Neural progenitor cell (in vitro differentiated cells): ENCODE measurements around the genes VIP and OPRM1.

GRCh38 chr6:150980992-150981631 is 115.6 kb downstream of the MTHFD1L start:
- RAMPAGE, long total RNA: no peak

DNA sequence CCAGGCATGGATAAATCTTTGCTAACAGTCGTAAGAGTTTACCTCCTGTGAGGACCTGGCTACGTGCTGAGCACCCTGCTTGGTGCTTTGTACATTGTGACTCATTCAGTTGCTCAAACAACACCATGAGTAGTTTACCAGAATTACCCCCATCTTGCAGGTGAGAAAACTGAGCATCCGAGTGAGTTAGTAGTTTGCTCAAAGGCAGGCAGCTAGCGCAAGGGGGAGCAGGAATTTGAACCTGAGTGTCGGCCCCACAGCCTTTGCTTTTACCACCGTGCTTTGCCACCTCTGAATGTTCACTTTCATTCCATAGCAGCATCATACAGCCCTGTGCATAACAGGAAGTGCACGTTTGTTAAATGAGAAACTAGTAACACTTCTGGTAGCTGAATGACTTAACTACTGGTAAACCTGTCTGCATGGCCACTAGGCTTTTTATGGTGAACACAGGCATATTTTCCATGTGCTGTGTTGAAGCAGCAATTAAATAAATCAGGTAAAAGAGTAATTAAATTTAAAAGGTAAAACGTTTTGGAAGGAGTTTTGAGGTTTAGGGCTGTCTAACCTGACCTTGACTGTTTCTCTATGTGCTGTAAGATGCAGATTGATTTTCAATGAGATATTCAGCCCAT is 122.0 kb downstream of the MTHFD1L start:
- RAMPAGE, long total RNA: no peak

GRCh38 chr6:151059587-151060054 is 180.1 kb upstream of the AKAP12 start:
- RAMPAGE, long total RNA: no peak

- RAMPAGE, long total RNA: no peak
Observed at GRCh38 chr6:151101446-151101896, 138.3 kb upstream of the AKAP12 start.

DNA sequence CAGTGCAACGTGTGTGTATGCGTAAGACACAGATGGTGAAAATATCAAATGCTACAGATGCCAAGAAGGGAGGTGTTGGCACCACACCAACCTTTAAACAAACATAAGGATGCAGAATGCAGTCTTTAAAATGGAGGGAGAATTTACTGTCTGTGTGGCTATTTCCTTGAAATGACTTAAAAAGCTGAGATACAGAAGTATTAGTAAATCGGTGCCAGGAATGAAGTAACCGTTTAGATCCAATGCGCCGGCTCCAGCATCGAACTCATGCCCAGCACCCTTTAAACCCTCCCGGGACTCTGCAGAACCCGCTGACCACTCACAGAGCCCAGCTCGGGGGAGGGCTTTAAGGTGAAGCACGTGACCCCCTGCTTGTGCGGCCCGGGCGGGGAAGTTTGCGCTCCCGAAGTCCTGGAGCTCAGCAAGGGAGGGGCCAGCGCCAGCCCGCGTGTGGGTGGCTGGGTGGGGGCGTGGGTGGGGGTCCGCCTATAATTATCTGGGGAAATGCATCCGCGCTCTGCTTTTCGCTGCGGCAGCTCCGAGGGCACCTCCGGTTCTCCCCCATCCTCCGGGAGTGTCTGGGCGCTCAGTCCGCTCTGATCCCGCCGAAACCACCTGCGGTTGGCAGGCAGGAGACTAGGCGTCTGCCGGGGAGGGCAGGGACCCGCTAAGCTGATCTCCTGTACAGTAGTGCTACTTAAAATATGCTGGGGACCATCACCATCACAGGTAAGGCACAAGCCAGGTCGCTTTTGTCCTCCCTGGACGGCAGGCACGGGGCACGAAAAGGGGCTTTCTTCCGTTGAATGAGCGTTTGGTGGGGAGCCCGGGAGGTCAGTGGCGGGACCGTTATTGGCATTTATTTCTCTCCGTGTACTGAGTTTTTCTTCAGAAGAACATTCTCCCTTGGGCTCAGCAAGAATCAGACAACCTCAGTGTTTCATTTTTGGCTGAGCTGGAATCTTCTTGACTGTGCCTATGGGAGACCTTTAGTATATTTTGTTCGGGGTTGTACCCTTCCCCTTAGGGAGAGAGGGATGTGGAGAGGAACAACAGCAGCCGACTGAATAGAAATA is 65.9 kb downstream of the ZBTB2 start:
- RAMPAGE, long total RNA: no peak

DNA sequence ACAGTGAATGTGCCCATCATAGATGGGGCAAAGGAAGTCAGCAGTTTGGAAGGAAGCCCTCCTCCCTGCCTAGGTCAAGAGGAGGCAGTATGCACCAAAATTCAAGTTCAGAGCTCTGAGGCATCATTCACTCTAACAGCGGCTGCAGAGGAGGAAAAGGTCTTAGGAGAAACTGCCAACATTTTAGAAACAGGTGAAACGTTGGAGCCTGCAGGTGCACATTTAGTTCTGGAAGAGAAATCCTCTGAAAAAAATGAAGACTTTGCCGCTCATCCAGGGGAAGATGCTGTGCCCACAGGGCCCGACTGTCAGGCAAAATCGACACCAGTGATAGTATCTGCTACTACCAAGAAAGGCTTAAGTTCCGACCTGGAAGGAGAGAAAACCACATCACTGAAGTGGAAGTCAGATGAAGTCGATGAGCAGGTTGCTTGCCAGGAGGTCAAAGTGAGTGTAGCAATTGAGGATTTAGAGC is 38.8 kb downstream of the ZBTB2 start:
- RAMPAGE, long total RNA: no peak

GRCh38 chr6:151453148-151453447 is 832 bp downstream of the ARMT1 start:
- RAMPAGE, long total RNA: no peak

DNA sequence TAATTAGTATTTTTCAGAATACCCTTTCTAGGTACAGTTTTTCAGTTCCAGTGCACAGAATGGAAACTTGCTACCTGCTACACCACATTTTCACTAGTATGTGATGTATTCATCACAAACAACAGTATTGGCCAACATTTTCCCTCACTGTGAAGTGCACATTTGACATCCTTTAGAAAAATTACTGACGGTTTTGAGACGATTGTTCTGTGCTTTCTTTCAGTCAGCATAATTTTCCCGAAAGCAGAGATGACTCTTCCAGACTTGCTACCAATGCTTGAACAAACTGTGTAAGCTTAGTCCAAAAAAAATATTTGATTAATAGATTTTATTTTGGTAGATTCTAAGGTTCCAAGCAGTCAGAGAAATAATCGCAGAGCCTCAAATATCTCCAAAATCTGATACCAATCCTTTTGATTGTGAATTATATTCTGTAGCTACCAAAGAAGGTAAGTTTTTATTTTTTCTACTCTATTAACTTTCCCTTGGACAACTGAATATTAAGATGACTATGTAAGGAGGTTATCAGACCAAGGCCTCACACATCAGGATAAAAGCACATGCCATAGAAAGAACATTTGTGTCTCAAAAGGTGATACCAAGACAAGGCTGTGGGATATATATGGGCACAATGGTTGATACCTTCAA is 151.0 kb upstream of the ESR1 start:
- RAMPAGE, long total RNA: no peak

- RAMPAGE, long total RNA: no peak
Observed at GRCh38 chr6:151657906-151658232, 149.6 kb upstream of the ESR1 start.

DNA sequence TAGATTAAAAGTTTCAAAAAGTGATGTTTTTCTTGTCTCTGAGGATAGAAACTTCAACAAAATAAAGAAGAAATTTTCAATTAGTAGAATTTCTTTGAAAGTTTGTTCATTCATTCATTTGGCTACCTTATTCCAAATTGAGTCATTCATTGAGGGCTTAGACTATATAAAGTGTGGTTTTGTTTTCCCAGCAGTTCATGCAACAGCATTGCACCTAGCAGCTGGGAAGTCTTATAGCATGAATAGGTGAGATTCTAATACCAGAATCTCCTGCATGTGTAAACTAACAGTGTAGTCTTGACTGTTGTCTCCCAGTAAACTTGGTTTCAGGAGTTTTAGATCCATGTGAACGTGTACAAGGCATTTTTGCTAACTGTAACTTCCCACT is 7.1 kb downstream of the ESR1 start:
- RAMPAGE, long total RNA: no peak

- RAMPAGE, long total RNA: no peak
Observed at GRCh38 chr6:151916693-151917526, 109.4 kb downstream of the ESR1 start.

- RAMPAGE, long total RNA: no peak
Observed at GRCh38 chr6:152301477-152302755, 335.2 kb downstream of the SYNE1 start.

- RAMPAGE, long total RNA: no peak
Observed at GRCh38 chr6:152318047-152318712, 319.0 kb downstream of the SYNE1 start.

DNA sequence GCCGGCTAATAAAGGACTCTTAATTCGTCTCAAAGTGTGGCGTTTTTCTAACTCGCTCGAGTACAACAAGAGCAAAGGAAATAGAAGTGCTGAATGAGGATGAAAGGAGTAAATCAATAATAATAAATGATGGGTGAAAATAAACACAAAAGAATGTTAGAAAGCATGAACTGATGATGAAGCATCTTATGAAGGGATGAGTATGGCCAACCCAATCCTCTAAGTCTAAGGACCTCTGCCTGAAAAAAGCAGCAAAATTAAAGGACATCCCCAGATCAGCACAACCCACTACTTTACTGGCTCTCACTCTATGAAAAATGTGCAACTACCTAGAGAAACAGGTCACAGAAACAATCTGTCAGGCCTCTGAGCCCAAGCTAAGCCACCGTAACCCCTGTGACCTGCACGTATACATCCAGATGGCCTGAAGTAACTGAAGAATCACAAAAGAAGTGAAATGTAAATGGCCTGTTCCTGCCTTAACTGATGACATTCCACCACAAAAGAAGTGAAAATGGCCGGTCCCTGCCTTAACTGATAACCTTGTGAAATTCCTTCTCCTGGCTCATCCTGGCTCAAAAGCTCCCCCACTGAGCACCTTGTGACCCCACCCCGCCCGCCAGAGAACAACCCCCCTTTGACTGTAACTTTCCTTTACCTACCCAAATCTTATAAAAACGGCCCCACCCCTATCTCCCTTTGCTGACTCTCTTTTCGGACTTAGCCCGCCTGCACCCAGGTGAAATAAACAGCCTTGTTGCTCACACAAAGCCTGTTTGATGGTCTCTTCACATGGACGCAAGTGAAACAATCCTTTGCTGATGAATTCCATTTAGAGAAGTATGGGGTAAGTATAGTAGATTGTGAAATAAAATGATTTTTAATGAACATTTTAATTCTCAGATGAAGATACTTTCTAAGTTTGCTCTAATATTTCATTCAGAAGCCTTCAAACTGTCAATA is 14.8 kb upstream of the MYCT1 start:
- RAMPAGE, long total RNA: no peak

GRCh38 chr6:152750579-152750956 is at the start of gene VIP:
Gene VIP, plus strand, starts transcription at chr6:152750797.
- RAMPAGE, long total RNA: no peak

- RAMPAGE, long total RNA: no peak
Observed at GRCh38 chr6:154038910-154039772, at the start of gene OPRM1. Gene OPRM1, plus strand, starts transcription at chr6:154039240.

- RAMPAGE, long total RNA: no peak
Observed at GRCh38 chr6:154439945-154440499, 70.5 kb downstream of the CNKSR3 start.

DNA sequence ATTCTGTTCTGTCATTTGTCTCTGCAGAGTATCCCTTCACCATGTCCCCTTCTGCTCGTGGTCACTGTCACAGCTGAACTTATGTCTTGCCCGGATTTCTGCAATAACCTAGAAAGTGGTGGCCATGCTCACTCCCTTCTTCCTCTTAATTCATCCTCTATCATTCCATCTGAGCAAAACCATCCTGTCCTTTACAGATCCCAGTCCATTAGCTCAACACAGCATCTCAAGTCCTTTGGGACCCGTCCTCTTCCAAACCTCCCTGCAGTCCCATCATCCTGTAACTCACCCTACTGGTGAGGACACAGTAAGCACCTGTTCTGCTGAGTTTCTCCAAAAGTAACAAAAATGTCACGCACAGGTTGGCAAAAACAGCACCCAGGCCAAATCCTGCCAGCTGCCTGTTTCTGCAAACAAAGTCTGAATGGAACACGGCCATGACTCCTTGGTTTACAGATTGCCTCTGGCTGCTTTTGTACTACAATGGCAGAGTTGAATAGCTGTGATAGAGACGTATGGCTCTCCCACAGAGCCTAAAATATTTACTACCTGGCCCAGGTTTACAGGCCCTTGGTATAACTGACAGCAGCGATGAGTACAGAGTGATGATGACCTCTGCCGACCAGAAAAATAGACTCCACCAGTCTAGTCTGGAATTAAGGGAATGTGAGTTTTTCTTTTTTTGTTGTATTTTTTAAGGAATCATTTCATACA is 52.7 kb downstream of the CNKSR3 start:
- RAMPAGE, long total RNA: no peak

DNA sequence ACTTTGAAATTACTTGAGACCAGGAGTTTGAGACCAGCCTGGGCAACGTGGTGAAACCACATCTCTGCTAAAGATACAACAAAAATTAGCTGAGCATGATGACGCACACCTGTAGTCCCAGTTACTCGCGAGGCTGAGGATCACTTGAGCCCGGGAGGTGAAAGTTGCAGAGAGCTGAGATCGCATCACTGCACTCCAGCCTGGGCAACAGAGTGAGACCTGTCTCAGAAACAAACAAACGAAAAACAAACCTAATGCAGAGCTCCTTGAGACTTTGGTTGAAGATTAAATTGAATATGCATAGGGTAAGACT is 80.8 kb downstream of the SCAF8 start:
- RAMPAGE, long total RNA: no peak

DNA sequence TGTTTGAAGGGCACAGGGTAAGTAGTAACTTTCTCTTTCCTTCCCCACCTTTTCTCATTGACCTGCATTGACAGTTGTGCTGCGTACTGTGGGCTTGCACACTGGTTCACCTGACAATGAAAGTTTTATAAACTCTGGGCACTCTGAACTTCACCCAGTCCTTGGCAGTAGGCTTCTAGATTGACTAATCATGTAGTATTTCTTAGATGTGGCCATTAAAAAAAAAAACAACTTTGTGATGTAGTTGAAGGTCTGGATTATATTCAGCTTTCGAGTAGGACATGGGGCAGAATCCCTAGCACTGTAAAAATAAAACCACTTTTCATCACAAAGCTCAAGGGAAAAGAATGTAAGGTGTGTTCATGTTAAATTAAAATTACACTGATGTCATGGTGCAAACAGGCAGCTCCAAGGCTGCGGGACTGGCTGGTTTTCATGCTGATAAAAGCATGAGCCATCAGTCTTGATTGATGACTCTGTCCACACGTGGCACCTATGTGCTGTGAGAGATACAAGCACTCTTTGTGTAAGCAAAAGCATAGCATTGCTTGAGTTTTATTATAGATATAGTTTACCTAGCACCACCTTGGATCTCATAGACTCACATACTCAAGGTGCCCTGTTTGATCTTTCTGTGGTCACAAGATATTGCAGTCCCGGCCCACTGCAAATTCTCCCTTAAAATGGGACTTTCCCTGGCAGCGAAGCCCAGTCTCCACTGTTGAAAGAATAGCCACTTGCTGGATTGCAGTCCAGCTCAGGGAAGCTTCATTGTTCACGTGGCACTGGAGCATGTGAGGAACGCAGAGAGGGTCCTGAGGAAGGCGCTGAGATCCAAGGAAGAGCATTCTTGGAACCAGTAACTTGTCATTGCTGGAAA is 90.5 kb downstream of the TIAM2 start:
- RAMPAGE, long total RNA: no peak